Foreskin fibroblast (primary cell): ENCODE measurements around a stretch of chr6.

DNA sequence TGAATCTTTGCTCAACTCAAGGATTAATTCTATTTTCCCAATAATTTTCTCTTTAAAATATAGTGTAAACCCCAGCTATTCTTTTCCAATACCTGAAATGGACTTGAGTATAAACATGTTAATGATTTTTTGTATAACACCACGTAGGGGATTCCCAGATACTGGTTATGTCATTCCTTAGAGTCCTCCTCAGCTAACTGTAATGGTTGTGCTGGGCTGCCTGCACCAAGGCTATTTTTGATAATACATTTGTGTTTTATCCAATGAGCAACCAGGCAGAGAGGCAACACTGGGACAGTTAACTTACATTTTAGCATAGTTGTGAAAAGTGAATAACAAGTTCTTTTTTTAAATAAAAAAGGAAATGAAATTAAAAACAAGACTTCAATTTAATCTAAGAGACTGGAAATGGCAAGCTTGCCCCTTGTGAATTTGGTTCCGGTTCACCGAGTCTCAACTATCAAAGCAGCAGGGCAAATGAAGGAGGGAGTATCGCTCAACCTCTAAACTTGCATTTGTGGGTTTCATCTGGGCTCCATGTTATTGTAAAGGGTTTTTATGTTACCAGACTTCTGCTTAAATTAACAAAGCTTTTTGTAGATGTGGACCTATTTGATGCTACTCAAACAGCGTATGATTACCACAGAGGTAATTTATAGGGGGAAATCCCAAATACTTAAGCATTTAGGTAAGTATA, 18.8 kb upstream of the BACH2 start:
- RRBS: no CpG with 5 or more reads among the region's 5 CpGs

- RRBS: no CpG with 5 or more reads among the region's 17 CpGs
These were observed 117.2 kb upstream of the BACH2 start for GRCh38 chr6:90413620-90414419.

- RRBS: no CpG with 5 or more reads among the region's 6 CpGs
These were observed 128.5 kb downstream of the MAP3K7 start for GRCh38 chr6:90458335-90458781.

DNA sequence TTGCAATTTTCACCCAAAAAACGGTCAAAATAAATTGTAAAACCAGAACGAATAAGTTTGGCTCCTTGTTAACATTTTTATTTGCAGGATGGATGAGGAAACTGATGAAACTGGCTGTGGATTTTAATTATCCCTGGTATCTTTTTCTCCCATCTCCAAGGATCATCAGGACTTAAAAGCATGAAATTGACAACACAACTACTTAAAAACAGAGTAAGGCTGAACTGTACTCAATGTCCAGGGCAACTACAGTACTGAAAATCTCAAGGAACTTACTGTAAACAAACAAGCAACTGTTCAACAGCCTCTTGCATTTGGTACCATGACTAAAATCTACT, 72.8 kb downstream of the MAP3K7 start:
- RRBS: no CpG with 5 or more reads among the region's 2 CpGs

GRCh38 chr6:90536442-90537022, 50.3 kb downstream of the MAP3K7 start:
- RRBS: no CpG with 5 or more reads among the region's 5 CpGs

DNA sequence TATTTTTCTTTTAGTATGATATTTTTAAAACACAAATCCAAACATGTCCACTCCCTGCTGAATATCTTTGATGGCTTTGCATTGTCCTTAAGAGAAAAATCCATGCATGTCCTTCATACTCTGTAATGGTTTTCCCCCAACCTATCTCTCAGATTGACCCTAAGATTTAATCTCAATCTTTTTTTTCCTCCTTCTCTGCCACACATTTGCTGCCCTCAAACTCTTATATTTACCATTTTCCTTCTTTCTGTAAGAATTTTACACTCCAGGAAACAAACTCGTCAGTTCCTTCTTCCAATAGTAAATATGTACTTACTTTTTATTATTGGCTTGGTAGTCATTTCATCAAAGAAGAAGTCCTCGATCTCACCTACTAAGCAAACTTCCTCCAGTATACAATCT, 673.5 kb downstream of the EPHA7 start:
- RRBS: no CpG with 5 or more reads among the region's 2 CpGs

DNA sequence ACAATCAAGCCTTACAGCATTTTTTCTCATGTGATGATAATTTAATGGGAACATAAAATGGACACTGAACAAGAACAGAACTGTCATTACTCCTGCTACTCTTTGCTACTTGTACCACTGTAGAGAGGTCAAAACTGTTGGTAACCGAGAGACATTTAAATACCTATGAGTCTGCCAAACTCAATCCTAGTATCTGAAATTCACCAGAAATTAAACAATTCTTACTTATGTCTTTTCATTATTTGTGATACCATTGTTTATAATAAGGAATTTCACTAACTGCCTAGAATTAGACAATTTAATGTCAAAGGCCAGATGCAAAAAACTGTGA, 197.6 kb downstream of the EPHA7 start:
- RRBS: no CpG with 5 or more reads among the region's 1 CpG

- RRBS: no CpG with 5 or more reads among the region's 7 CpGs
These were observed 1.3 kb upstream of the UFL1 start for GRCh38 chr6:96520073-96520933.

- RRBS: no CpG with 5 or more reads among the region's 4 CpGs
These were observed 55.1 kb downstream of the FHL5 start for GRCh38 chr6:96617667-96618751.

DNA sequence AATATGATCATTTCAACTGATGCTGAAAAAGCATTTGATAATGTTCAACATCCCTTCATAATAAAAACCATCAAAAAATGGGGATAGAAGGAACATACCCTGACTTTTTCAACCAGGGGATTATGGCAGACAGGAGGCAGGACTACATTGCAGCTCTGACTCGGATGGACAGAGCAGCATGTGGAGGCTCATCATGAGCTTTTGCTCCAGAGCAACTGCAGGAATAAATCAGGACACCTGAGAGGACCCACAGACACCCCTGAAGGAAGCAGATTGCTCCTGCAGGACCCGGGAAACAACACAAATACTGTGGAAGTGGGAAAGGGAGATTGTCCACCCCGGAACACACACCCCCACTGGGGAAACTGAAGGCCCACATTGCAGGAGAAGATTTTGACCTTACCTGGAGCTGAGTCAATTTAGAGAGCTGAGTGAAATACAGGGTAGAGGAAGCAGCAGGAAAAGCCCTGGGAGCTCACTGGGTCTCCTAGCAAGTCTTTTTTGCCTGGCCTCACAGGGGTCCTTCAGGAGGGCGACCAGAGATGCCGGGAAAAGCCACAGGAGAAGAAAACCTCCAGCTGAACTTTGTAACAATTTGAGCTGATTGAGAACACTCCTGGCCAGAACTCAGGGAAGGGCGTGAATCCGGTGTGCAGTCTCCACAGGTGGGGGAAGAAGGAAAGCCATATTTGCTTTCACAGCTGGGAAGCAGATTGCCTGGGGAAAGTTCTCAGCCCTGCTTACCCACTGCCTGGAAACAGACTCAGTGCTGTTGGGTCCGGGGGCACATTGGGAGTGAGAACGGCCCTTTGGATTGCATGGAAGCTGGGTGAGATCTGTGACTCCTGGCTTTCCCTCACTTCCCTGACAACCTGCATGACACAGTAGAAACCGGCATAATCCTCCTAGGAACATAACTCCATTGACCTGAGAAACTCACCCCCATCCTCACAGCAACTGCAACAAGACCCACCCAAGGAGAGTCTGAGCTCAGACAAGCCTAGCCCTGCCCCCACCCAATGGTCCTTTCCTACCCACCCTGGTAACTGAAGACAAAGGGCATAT, 130.8 kb downstream of the FHL5 start:
- RRBS: 59% methylated on average over 5 of the region's 10 CpGs

DNA sequence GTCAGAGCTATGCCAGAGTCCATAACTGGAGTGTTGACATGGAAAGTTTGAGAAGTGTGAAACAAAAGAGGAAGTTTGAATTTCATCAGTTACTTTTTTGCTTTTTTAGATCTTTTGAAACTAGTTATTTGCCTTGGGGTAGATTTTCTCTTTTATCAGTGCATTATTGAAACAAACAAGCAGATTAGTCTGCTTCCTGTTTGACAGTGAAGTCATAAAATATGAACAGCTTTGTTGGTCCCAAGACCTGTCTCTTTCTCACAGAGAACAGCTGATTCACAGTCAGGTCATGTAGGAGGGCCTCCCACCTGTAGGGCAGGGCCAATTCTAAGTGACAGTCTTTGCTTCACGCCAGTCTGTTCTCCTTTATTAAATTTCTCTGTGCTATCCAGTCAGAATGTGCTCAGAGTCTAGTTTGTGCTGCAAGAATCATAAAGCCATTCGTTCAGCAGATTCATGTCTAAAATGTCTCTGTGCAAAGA, 125.2 kb downstream of the KLHL32 start:
- RRBS: no CpG with 5 or more reads among the region's 2 CpGs

DNA sequence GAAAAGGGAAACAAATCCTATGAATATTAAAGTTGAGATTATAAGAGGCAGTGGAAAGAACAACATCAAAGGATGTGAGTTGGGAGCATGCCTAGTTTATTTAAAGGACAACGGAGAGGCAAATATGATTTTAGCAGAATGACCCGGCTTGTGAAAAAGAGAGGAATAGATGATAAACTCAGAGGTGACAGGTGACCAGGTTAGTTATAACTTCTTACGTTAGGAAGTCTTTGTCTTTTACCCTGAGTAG, 723.2 kb upstream of the POU3F2 start:
- RRBS: no CpG with 5 or more reads among the region's 3 CpGs

DNA sequence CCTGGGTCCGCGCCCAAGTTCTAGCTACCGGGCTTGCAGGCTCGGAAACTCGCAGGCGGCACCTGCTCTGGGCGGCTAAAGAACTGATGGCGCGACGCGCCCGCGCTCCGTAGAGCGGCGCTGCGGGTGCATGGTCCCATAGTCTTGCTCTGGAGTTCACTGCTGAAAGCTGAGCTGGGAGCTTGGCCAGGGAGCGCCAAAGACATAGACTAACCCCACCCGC, 1.3 kb upstream of the POU3F2 start:
- RRBS: 3% methylated on average over 3 of the region's 19 CpGs

DNA sequence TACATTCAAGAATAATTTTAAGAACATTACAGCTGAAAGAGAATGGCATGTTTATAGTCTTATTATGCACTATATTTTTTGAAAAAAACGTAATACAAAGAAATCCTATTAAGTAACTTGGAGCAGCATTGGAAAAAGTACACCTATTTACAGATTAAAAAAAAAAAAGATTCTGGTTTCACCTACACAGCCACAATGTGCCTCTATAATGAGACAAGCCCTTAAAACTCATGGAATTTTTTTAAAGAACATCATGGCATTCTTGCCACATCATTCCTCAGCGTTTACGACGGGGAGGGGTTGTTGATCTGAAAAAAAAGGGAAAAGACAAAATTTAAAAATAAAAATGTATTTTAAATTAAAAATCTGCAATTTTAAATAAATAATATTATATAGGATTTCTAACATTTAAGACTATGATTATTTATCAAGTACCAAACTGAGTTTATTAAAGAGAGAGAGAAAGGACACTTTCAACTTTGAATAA, 6.1 kb upstream of the COQ3 start:
- RRBS: no CpG with 5 or more reads among the region's 4 CpGs

GRCh38 chr6:99602365-99602607, 4.3 kb upstream of the PRDM13 start:
- RRBS: no CpG with 5 or more reads among the region's 8 CpGs

DNA sequence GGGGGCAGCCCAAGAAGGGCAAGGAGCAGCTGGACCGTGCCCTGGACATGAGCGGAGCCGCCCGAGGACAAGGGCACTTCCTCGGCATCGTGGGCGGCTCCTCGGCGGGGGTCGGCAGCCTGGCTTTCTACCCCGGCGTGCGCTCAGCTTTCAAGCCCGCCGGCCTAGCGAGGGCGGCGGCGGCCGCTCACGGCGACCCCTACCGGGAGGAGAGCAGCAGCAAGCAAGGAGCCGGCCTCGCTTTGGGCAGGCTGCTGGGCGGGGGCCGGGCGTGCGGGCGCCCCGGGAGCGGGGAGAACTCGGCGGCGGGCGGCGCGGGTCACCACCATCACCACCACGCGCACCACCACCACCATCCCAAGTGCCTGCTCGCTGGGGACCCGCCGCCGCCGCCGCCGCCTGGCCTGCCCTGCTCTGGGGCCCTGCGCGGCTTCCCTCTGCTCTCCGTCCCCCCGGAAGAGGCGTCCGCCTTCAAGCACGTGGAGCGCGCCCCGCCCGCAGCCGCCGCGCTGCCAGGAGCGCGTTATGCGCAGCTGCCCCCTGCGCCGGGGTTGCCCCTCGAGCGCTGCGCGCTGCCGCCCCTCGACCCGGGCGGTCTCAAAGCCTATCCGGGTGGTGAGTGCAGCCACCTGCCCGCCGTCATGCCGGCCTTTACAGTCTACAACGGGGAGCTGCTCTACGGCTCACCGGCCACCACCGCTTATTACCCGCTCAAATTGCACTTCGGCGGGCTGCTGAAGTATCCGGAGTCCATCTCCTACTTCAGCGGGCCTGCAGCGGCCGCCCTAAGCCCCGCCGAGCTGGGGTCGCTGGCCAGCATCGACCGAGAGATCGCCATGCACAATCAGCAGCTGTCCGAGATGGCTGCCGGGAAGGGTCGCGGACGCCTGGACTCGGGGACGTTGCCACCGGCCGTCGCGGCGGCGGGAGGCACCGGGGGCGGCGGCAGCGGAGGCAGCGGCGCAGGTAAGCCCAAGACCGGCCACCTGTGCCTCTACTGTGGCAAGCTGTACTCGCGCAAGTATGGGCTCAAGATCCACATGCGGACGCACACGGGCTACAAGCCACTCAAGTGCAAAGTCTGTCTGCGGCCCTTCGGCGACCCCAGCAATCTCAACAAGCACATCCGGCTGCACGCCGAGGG, 7.1 kb downstream of the PRDM13 start:
- RRBS: 3% methylated on average over 54 of the region's 126 CpGs

- RRBS: no CpG with 5 or more reads among the region's 37 CpGs
These were observed 202.4 kb upstream of the MCHR2 start for GRCh38 chr6:100196271-100197062.

DNA sequence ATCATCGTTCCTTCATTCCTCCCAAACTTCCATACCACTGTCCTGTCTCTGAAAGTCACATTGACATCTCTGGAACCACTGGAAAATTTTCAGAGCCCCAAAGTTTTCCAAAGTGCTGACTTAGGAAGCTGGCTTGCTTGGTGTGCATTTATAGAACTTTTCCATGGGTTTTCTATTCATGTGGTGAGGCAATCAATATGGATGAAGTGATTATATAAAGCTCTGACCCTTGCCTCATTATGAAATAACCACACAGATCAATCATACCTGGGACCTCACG, 22.8 kb upstream of the SIM1 start:
- RRBS: no CpG with 5 or more reads among the region's 2 CpGs

DNA sequence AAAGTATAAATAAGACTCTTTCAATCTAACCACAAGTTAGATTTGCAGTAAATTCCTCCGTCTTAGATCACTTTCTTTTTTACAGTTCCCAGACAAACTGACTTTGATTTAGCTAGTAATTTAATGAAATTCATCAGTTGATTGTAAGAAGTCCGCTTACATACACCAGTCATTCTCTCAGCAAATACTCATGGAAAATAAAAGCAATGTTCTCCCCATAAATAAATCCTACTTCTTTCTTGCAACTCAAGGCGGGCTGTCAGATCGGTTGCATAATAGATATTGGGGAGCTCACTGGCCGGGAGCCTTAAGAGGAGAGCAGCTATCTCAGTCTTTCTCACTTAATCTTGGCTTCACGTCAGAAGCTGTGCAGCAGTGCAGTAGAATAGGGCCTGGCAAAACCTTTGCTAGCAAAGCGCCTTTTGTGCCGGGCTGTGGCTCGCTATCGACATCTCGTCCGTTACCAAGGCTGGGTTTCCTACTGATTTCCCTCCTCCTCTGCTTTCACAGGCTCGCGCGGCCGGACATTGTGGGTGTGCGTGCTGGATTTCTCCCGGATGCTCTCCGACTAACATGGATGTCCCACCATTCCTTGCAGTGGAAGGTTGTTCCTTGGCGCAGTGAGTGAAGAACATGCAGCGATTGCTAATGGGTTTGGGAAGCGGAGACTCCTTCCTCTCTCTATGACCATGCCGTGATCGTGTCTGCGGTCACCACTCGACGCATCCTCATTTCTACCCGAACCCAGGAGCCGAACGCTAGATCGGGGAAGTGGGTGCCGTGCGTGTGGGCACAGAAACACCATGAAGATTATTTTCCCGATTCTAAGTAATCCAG, 5.2 kb downstream of the GRIK2 start:
- RRBS: 80% methylated on average over 1 of the region's 34 CpGs